A375 (cell line): ENCODE results near the genes EPHA3, OR5H2 and OR5K3.

- RAMPAGE, long total RNA: no peak
These were observed 766.6 kb downstream of the GBE1 start for GRCh38 chr3:80994856-80995197.

DNA sequence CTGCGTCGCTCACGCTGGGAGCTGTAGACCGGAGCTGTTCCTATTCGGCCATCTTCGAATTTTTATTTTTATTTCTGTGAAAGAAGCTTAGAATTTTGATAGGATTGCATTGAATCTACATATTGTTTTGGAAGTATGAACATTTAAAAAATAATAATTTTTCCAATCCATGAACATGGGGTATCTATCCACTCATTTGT is 704.2 kb downstream of the GBE1 start:
- RAMPAGE, long total RNA: no peak

GRCh38 chr3:81577802-81578132 is 183.7 kb downstream of the GBE1 start:
- RAMPAGE, long total RNA: no peak

GRCh38 chr3:82080313-82080654 is 318.8 kb upstream of the GBE1 start:
- RAMPAGE, long total RNA: no peak

- RAMPAGE, long total RNA: no peak
These were observed 1271.5 kb upstream of the CADM2 start for GRCh38 chr3:83687412-83687611.

DNA sequence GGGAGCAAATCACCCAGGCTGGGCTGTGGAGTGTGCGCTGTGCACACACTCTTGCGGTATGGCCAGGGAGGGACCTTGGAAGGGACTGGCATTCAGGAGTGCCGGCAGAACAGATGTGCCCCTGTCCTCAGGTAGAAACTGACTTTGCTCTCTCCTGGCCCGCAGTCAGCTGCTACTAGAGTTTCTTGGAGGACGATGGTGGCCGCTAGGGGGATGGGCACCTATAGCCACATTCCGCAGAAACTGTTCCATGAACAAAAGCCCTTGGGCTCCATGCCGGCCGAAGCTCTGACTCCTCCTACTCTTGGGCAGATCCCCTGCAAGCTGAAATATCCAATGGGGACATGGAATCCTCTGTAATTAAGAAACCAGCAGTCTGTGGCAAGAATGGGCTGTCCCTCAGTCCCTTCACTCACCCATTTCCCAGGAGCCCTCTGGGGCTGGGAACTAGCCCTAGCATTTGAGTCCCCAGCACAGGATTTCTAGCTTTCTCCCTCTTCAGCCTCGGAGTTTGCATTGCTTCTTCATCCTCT is 410.2 kb upstream of the CADM2 start:
- RAMPAGE, long total RNA: no peak

GRCh38 chr3:86940588-86941183 is 50.3 kb downstream of the VGLL3 start:
- RAMPAGE, long total RNA: no peak

DNA sequence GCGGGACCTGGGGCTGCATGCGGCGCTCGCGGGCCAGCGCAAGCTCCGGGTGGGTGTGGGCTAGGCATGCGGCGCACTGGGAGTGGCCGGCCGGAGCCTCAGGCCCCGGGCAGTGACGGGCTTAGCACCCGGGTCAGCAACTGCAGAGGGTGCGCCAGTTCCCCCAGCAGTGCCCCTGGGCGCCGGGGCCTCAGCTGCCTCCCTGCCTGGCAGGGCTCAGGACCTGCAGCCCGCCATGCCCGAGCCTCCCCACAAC is 98.9 kb upstream of the POU1F1 start:
- RAMPAGE, long total RNA: no peak

DNA sequence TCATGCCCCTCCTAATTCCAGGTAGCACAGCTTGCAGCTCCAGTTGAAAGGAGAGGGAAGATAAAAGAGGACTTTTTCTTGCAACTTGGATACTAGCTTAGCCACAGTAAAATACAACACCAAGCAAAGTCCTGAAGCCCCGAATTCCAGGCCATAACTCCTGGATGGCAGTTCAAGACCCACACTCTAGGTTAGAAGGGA is 332.7 kb upstream of the EPHA3 start:
- RAMPAGE, long total RNA: no peak

DNA sequence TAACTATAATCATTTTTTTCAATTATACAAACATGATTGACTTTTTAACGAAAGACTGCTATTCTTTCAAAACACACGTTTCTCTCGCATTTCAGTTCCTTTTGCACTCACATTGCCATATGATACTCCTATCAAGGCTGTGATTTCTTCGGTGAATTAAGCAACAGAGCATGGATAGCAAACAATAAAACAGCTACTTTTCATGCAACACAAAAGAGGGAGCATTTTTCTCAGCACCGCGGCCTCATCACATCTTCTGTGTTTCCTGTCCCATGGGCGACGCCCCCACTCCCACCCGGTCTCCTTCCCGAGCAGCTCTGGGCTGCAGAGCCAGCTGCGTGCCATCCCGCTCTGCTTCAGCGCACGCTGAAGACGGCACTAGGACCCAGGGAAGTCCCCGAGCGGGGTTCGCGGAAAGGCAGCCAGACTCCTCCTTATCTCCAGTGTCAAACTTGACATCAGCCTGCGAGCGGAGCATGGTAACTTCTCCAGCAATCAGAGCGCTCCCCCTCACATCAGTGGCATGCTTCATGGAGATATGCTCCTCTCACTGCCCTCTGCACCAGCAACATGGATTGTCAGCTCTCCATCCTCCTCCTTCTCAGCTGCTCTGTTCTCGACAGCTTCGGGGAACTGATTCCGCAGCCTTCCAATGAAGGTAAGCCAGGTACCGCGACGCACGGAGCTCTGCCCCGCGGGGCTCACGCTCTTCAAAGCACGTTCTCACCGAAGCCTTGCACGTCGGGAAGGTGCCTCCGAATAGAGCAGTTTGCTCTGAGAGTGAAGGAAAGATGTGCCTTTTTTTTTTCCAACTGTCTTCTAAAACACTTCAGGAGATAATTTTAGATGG is at the start of gene EPHA3:
TSS of gene EPHA3 (plus strand) at position 443 of the 850 bp plus-strand sequence.
- RAMPAGE, long total RNA: no peak

- RAMPAGE, long total RNA: no peak
These were observed 6.9 kb downstream of the EPHA3 start for GRCh38 chr3:89114066-89115025.

DNA sequence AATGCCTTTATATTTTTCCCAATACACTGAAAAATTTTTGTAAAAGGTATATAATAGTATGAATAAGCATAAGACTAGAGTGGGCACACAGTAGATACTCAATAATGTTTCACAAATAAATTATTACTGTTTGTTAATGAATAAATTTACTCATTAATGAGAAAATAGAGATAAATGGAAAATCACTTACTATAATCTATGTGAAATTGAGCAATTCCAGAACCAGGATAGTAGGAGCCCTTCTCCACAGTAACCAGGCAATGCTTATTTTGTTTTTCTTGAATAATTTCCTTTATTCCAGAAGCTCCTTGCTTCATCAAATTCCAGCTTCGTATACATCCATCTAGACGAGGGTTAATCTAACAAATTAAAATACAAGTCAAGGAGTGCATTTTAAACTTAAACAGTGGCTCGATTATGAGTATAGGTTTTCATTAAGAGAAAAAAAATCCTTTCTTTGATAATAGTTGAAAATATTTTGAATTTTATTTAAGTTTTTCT is 89.1 kb downstream of the PROS1 start:
- RAMPAGE, long total RNA: no peak

DNA sequence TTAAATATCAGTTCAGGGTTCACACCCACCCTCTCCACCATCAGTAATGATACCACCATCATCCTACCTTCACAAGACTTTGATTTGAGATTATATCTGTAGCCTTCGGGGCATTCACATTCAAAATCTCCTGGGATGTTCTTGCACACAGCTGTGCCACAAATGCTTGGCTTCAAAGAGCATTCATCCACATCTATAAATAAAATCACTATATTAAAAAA is 73.0 kb downstream of the PROS1 start:
- RAMPAGE, long total RNA: no peak

DNA sequence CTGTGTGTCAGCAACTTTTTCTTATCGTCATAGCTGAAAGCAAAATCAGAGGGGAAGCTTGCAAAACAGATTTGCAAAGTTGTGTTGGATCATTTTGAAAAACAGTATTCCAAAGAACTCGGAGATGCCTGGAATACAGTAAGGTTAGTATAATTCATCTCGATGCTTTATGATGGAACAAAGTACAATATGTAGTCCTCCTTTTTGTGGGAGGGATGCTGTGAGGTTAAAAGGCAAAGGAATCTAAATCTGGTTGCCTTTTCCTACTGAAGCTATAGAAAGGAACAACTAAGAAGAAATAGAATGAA is 1.5 kb downstream of the NSUN3 start:
- RAMPAGE, long total RNA: no peak

DNA sequence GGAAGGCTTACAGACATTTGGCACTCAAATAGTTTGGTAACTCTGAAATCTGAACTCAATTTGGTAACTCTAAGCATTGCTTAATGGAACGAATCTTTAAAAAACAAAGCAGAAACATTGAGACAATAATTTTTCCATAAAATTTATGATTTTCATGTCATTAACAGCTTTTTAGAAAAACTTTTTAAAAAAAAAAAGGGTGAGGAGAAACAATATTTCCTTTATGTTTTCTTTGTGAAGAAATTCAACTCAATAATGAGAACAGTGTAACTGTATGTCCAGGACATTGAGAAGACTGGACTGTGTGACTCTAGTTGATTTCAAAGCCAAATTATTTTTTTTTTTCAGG is 64.4 kb downstream of the CRYBG3 start:
- RAMPAGE, long total RNA: no peak

DNA sequence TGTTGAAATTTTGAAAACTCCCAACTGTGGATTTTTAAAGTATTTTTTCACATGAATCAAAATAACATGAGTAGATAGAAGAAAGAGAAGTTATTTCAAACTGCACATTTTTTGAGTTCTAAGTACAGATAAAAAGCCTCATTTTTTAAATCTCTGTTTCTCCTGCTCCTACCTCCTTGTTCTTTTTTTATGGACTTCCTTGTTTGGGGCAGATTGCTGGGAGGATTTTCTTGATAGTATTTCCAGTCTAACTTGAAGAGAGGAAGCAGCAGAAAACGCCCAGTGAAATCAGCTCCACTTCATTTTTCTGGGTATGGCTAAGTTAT is 70.7 kb downstream of the RIOX2 start:
- RAMPAGE, long total RNA: no peak

DNA sequence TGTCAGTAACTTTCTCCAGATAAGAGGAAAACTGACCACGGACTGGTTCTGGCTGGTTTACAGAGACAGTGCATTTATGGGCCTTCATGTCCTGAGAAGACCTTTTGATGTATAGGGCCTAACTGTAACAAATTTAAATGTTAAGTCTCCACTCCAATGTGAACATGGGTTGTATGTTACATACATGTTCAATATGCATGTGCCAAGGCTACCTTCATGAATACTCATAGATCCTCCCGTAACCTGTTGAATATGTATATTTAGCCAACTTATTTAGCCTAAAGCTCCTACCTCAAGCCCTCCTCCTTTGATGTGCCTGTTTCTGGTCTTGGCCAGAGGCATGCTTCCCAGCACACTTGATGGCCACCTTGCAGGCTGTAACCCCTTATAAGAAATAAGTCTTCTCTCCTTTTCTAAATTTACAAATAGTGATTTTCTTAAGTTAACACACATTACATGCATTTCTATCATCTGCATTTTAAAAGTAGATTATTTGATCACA is at the start of gene OR5H2:
TSS of gene OR5H2 (plus strand) at position 318 of the 502 bp plus-strand sequence.
- RAMPAGE, long total RNA: no peak

- RAMPAGE, long total RNA: no peak
These were observed 28.5 kb upstream of the OR5K4 start for GRCh38 chr3:98325010-98325676.

DNA sequence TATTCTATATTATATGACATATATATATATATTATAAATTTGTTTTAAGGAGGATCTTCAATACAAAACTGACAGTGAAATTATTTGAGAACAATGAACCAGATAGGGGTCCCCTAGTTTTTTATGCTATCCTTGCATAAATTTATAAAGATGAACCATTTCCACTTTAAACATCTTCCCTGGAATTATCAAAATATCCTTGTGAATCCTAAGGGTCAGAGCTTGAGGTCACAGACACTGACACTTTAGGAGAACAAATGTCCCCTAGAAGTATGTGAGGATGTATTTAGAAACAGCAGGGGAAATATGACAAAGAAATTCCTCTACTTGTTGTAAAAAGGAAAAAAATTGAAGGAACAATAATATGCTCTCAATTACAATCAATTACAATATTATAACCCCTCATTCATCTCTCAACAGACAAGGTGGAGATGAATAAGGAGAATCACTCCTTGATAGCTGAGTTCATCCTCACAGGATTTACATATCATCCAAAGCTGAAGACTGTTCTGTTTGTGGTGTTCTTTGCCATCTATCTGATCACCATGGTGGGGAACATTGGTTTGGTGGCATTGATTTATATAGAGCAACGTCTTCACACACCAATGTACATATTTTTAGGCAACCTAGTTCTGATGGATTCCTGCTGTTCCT is at the start of gene OR5K3:
TSS of gene OR5K3 (plus strand) at position 432 of the 654 bp plus-strand sequence.
- RAMPAGE, long total RNA: no peak

DNA sequence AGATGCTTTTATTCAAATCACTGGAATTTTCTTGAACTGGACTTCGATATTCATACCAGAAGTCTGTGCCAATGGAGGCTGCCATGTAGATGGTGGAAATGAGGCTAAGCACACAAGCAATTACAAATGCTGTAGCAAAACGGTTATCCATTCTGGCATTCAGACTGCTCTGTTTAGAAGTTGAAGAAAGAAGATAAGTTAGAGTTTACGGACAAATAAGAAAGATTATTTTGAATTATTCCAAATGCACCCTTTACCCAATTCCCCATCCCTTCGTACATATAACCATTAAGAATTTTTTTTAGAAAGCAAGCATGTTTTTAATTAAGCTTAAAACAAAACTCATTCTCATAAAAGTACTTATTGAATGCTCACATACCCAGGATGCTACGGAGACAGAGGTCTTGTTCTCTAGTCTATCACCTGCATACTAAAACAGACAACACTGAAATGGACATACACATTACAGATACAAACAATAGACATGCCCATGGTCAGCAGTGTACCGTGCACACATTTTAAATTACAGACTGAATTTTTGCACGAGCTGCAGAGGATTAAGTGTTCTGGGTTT is 1.3 kb downstream of the CLDND1 start:
- RAMPAGE, long total RNA: no peak